Diencephalon (tissue), 2 donors: ENCODE data around the gene SRGAP2.

- RAMPAGE, long total RNA = no peak
Observed at GRCh38 chr1:204885220-204886306, 57.1 kb downstream of the NFASC start.

- RAMPAGE, long total RNA = no peak
Observed at GRCh38 chr1:205013640-205014412, 29.2 kb upstream of the CNTN2 start.

DNA sequence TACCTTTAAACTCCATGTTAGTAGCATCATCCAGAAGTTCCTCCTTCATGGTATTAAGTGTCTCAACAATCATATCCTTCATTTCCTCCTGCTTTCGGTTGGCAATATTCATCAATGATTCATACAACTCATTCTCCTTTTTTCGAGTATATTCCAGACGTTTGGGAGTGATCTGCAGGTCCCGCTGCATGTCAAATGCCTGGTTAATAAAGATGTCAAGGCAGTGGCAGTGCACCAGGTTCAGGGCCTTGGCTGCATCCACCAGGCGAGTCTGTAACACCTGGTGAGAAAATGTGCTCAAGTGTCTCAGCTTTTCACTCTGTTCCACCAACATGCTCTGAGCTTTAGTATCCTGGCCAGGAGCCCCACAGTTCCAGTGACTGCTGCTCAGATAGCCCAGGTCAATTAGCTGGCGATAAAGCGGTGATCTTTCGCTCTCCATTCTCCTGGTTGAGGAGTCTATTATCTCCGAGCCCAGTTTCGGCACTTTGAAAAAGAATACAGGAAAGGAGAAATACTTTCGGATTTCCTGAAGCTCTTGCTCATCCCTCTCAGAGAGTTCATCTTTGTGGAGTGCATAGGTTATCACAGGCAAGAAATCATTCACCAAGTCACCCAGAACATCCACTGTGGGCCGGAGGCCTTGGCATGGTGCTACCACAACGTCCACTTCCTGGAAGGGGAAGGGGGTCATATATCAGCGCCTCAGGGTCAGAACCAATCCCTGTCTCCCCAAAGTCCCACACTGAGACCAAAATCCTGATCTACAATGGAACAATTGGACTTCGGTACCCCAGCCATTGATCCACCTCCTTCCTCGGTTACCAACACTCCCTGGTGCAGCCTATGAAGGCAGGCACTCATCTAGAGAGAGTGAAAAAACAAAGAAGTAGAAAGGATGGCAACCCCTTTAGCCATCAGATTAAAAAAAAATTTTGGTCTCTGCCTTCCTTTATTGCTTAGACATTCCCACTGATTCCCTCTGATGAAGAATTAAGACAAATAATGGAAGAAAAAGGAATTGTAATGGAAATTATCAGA is 42.0 kb downstream of the DSTYK start:
- RAMPAGE, long total RNA = no peak

DNA sequence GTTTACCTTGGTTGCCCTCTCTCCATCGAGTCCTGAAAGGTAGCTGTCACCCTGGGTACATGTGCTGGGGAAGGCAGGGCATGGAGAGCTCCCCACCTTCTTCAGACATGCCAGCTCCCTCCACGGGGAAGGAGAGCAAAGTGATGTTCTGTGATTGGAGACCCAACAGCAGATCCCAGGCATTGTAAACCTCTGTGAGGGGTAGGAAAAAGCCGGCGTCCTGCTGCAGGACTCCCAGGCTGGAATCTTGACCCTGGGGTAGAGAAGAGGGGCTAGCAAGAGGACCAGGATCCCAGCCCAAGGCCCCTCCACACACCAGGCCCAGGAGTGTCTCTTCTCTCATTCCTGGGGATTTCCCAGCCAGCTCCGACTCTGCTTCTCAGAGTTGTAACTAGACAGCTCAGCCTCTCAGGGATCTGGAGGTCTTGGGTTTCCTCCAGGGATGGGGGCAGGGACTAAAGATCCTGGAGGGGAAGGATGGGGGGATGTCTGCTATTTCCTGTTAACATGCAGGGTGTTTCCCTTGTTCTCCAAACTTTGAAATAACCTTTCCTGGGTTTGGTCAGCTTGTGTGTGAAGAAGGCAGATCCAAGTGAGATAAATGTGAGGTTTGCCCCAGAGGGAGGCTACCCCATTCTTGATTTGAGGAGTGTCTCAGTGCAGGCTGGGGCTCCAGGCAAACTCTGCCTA is 34.5 kb downstream of the TMCC2 start:
- RAMPAGE, long total RNA = no peak

- RAMPAGE, long total RNA = no peak
Observed at GRCh38 chr1:205306984-205307304, 14.6 kb downstream of the NUAK2 start.

GRCh38 chr1:205374238-205375388 is 17.9 kb upstream of the KLHDC8A start:
- RAMPAGE, long total RNA = no peak

DNA sequence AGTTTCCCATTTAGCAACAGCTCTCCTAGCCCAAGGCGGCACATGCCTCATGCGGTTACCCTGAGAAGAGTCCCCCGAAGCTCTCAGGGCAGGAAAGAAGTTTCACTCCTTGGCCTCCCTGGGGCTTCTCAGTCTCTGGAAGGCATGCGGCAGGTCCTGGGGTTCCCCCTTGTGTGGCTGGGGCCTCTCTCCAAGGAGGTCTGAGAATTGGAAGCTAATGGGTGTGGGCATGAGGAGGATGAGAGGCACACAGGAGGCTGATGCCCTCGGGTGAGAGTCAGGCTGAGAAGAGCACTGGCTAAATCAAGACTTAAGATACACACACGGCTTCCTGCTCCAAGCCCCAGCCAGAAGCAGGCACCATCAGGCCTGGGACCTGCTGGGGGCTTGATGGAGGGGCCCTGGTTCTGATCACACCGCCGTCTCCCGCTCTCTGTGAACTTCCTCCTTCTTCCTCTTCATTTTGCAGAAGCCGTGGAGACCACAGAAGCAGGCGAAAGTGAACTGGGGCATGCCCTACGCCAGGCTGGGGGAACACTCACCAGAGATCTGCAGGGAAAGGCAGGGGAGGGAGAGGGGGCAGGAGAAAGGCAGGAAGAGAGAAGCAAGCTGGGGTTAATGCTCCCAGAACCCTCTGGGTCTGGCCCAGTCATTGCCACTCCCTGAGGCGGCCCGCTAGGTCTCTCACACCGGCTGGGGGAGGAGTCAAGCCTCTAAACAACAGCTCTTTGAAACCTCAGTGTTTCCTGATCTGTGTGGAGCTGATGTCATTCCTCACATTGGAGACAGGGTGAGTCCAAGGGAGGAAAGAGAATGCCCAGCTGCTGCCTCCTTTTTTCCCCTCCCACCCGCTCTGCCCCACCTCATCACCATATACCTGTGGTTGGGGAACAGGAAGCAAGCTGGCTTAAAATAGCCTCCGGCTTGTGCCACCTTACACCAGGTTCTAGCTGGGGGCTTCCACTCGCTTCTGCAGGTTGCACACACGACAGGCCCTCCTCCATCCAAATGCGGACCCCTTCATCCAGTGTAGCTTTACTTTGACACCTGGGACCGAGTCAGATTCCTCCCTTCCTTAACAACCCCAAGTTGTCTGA is 15.0 kb downstream of the BLACAT1 start:
- RAMPAGE, long total RNA = no peak

- RAMPAGE, long total RNA = no peak
Observed at GRCh38 chr1:205455305-205455777, 504 bp downstream of the BLACAT1 start.

DNA sequence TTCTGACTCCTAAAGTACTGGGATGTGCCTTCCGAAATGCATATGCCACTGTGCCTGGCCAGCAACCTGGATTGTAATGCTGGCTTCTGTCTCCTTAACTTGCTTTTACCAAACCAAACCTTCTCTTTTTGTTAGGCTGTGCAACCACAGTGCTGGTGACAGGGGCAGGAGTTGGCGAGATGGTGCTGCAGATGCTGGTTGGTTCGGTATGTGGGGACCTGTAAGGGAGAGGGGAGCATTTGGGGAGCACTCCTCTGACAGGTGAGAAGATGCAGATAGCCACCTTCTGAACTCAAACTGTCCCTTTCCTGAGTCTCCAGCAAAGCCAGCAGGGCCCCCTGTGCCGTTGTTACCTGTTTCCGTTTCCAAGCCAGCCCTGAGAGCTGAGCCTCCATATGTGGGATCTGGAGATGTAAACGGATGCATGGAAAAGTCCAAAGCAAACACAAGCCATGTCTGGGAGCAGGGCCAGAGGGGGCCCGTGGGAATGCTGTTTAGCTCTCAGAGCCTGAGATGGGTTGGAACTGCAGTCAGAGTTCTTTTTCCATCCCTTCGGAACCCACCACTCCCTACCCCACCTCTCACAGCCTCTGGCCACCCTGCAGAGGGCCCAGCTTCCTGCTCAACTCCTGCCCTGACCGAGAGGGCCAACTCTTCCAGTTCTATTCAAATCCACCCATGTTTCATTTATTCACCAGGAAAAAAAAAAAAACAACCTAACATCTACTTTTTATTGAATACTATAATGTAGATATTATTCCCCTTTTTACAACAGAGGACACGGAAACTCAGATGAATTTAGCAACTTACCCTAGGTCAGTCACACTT is 29.0 kb downstream of the MFSD4A start:
- RAMPAGE, long total RNA = no peak

DNA sequence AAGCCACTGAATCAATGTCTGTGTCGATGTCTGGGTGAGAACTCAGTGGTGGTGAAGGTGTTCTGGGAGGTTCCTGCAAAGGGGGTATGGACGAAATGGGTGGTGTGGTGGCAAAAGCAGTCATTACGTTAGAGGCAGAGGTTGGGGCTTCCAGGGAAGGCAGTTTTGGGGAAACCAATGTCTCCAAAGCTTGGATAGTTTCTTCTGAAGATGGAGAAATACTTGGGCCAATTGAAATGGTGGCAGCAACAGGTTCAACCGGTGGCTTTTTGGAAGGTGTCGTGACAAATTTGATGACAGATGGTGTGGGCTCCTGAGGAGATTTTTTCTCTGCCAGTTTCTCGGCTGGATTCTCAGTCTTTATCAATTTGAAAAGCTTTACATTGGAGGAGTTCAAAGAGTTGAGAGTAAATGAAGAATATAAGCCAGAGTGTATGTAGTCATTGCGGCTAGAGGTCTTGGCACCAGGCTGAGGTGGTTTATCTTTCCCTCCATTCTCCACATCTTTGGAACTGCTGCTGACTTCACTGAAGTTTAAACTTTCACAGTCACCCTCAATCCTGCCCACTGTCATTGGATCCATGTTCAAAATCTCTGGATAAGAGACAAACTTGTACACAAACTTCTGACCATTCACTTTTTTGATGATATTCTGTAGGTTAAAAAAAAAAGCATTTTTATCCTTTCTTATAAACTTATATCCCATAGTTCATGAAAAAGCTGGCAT is 11.5 kb downstream of the ELK4 start:
- RAMPAGE, long total RNA = no peak

- RAMPAGE, long total RNA = no peak
Observed at GRCh38 chr1:205664357-205665167, 15.7 kb downstream of the SLC45A3 start.

DNA sequence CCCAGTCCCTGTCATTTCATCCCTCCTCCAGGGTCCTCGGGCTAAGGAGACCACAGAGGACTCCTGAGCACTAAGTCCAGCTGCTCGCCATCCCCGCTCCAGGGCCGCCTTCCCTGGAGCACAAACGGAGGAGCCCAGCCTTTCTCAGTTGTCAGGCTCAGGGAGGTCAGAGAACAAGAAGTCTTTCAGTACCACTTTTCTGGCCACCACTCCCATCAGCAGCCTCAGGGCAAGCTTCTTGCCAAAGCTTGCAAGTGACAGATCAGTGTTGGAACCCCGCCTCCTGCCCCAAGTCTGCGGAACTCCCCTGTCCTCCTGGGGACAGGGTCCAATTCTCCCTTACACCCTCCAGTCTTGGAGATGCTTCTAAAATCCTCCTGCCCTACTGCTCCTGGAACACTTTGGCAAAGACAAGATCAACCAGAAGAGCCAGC is 12.1 kb downstream of the SLC45A3 start:
- RAMPAGE, long total RNA = no peak

DNA sequence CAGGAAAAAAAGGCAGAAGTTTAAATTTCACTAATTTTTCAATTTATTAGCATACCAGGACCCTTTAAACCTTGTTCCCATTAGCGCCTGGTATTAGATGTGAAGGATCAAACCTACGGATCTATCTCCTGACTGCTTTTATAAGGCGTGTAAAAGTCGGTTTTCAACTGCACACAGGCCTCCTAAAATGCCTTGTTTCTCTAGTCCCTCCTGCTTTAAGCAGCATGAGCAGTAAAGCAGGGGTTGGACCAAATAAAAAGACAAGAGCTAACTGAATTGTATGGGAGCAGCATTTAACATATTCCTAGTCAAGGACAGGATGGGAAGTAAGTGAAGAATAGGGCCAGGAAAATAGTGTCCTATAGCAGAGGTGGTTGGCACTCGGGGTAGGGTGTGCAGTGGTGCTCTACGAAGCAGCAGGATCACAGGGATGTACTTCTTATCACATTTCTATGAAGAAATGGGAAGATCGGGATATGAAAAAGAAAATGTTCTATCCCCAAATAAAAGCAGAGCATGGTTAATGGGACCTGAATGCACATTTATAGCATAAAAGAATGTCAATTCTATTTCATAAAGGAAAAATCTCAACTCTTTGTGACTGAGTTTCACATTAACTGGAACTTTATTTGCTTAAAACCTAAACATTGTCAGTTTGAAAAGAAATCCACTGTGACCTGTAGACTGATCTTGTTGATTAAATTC is 33.1 kb downstream of the NUCKS1 start:
- RAMPAGE, long total RNA = no peak

DNA sequence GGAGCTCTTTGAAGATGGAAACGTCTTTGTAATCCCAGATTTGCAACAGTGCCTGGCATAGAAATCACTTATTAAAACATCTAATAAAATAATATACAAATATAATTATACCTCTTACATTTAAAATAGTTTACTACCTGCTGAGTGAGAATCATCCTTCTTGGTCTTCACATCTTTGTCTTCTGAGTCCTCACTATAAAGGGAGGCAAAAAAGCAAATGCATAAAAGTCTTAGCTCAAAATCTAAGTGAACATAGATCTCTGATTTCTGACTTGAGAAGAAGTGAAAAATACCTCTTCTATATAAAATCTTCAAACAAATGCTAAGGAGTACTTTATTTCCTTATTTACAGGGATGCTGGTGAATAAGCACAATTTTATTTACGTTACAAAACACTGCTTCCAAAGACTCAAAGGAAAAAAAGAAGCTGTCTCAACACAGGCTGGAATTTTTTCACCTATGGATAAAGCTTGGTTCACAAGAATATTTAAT is 26.1 kb downstream of the NUCKS1 start:
- RAMPAGE, long total RNA = no peak

- RAMPAGE, long total RNA = no peak
Observed at GRCh38 chr1:205917212-205917694, 26.0 kb downstream of the SLC26A9 start.

- RAMPAGE, long total RNA = no peak
Observed at GRCh38 chr1:205933589-205934174, 9.6 kb downstream of the SLC26A9 start.

- RAMPAGE, long total RNA = no peak
Observed at GRCh38 chr1:205961997-205962586, 18.8 kb upstream of the SLC26A9 start.

GRCh38 chr1:205988462-205989041 is 14.6 kb downstream of the RAB7B start:
- RAMPAGE, long total RNA = no peak

DNA sequence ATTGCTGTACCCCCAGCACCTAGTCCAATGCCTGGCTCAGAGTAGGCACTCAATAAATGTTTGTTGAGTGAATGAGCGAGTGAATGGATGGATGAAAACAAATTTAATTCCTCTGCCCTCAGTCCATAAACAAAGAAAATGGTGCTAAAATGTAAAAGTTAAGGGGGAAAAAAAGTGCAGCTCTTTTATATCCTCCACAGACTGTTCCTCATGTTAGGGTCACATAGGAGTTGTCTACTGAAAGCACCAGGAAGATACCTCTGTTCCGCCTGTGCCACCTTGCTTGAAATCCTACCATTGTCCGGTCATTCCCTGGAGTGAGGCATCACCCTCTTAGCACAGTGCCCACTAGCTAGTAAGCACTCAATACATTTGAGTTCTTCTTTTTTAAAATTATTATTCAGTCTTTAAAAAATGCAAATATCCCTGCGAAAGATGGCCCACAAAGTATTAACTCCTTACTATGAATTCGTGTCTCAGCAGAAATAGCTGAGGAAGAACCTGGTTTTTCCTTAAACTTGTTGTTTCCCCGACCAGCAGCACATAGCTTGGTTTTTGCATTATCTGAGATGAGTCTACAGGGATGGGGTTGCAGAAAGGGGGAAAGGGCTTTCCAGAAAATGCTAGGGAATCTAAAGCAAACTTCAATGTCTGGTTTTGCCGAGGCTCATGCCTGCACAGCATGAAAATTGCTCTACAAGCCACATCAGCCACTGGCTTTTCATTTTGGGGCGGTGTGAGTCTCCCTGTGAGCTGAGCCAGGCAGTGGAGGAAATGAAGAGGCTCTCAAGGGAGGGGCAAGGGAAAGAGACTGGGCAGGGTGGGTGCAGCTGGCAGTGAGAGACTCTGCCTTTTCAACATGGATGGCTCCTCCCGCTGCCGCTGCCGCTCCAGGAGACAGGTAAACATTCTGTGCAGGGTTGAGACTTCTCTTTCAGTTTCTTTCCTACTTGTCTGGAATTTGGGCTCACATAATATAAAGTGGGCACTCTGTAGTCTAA is 11.0 kb upstream of the CTSE start:
- RAMPAGE, long total RNA = no peak

DNA sequence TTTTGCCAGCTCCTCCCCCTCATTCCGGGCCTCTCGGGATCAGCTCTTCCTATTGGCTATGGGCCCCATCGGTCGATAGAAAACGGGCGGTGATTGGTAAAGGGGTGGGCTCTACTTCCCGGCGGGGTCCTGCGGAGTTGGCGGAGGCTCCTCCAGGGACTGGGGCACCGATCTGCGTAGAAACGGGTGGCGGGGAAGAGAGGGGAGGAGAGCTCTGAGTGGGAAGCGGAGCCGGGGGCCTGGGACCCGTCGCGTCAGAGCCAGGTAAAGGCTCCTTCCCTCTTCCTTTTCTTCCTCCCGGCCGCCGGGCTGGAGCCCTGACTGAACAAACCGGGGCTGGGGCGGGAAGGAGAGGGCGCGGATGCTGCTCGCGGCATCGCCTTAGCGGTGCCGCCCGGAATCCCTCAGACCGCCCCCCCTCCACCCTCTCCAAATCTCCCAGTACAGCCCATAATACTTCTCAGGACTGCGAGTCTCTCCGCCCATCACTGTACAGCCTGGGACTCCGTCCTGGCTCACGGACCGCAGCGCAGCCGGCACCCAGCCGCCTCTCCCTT is at the start of gene SRGAP2:
Gene SRGAP2, plus strand, starts transcription at position 155 of the 557 bp plus-strand sequence.
- RAMPAGE, long total RNA = no peak